H1 (cell line): ENCODE data around the gene LYPD1.

DNA sequence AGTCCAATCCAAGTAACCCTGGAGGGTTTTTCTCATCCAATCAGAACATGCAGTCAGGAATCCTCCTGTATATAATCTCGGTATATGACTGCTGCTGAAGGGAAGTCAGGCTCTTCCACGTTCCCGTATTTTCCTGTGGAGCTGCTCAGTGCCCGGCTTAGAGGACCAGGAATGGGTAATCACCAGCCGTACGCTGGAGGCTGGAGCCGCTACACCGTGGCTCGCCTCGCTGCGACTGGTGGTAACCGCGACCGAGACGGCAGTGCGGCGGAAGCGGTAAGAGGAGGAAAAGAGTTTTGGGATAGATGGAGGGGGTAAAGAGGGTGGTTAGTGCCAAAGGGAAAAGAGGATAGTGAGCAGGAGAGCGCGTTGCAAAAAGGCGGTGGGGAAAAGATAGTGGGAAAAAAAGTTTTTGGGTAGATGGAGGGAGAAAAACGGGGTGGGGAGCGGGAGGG, 528 bp upstream of the POTEF start:
- RRBS = no CpG with 5 or more reads among the region's 23 CpGs
CAGE:
- cytosol, long polyA plus RNA = no peak
- long polyA plus RNA = no peak
- nucleus, long polyA plus RNA = start-site peak on the plus strand centred at position 59 of the sequence, 15 bp wide, 22 reads

DNA sequence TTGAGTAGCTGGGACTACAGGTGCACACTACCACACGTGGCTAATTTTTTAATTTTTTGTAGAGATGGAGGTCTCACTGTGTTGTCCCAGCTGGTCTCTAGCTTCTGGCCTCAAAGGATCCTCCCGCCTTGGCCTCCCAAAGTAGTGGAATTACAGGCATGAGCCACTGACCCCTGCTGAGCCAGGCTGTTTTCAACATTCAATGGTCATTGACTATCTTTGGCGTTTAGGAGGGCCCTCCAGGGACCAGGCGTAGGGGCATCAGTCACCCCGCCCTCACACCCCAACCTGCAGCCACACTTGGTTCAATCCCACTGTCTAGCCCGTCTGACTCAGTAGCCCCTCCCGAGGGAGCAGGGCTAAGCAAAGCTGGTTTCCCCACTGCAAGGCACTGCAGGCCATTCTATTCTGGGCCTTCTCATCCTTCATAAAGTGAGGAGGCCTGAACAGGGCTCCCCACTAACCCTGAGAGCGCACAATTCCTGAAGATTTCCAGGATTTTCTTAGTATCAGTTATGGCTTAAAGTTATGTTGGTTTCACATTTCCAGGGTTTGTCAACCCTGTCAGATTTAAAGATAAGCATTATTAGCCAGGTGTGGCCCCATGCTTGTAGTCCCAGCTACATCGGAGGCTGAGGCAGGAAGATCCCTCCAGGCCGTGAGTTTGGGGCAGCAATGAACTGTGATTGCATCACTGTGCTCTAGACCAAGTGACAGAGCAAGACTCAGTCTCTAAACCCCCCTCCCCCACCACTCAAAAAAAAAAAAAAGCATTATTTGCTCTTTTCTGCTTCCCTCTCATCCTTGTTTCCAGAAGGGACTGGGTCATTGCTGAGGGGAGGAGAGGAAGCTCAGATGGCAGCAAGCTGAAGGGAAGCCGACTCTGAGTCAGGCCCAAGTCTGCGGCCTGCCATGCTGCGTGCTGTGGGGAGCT, 5.5 kb downstream of the MZT2B start:
- RRBS = no CpG with 5 or more reads among the region's 13 CpGs
CAGE:
- cytosol, long polyA plus RNA = no peak
- long polyA plus RNA = no peak
- nucleus, long polyA plus RNA = no peak

GRCh38 chr2:130228771-130229527, 30.7 kb upstream of the TUBA3E start:
- RRBS = no CpG with 5 or more reads among the region's 95 CpGs
CAGE:
- cytosol, long polyA plus RNA = no peak
- long polyA plus RNA = no peak
- nucleus, long polyA plus RNA = no peak

- RRBS = no CpG with 5 or more reads among the region's 8 CpGs
CAGE:
- cytosol, long polyA plus RNA = no peak
- long polyA plus RNA = no peak
- nucleus, long polyA plus RNA = no peak
Observed at GRCh38 chr2:130388383-130388960, 32.6 kb downstream of the PTPN18 start.

DNA sequence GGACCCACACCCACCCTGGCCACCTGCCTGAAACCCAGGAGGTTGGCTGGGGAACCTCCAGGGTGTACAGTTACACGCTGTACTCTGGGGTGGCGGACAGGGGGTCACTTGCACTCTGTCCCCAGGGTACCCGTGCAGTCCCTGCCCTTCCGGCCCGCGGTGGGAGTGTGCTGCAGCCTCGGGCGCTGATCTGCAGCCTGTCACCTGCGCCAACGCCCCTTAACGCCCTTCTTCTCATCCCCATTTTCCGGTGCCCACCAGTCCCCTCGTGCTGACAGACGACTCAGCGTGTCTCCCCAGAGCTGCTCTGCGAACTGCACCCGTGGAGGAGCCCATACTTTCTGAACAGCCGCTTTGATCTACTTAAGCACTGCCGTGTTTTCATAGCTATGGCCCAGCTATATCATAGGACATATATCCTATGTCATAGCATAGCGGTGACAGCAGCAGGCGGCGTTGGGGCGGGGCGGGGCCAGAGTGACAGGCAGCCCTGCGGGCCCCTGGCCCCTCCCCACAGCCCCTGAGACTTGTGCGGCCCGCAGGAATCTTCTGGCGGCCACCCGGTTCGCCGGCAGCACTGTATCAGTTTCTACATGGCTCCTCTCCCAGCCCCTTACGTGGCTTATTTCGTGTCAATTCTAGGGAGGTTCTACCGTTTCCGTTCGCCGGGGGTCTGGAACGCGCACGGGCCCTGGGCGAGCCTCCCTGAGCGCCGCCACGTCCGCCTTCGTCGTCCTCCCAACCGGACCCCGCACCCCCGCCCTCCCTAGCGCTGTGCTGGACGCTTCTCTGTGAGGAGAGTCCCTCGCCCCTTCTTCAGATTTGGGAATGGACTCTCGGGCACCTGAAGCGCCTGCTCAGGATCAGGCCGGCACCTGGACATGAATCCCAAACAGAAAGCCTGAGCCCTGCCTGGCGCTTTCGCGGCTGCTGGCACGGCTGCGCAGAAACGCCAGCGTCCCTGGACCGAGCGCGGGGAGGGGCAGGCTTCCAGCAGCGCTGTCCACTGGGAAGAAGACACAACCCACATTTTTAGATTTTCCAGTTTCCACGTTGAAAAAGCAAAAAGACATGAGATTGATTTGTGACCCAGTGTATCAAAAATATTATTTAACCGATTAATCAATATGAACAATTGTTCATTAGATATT, 35.4 kb downstream of the PTPN18 start:
- RRBS = 17% methylated on average over 23 of the region's 69 CpGs
CAGE:
- cytosol, long polyA plus RNA = no peak
- long polyA plus RNA = no peak
- nucleus, long polyA plus RNA = no peak

DNA sequence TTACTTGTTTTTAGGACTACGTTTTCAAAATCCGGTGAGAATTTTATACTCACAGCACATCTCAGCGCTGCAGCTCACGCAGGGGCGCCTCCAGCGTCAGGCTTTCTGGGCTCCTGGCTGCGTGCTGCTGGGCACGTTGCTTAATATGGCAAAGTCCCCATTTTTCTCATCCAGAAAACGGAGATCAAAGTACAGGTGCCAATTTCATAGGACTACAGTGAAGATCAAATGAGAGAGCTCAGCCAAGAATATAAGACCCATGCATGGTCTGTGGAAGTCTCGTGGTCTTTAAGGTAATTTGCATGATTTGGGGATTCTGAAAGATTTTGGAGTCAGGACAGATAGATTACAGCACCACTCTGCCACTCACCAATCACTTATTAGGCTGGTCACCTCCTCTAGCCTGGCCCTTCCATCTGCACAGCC, 36.2 kb downstream of the PTPN18 start:
- RRBS = no CpG with 5 or more reads among the region's 10 CpGs
CAGE:
- cytosol, long polyA plus RNA = no peak
- long polyA plus RNA = no peak
- nucleus, long polyA plus RNA = no peak

DNA sequence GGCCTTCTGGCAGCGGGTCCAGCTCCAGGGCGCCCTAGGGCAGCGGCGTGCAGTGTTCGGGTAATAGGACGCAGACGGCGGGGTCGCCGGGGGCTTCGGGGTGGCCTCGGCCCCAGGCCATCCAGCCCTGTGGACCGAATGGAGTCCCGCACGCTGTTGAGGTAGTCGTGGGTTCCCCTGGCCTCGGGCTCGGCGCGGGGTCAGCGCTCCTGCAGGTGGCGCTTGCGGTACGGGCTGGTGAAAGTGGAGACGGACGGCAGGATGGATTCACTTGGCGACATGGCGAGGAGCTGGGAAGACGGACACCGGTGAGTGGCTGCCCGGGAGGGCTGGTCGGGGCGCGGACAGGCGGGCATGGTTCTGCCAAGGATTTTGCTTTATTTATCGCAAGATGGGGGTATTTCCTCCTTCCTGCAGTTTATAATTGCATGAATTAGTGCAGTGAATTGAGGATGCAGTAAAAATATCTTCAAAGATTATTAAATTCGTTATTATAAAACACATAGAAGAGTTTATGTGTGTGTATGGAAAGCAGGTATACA, 35.3 kb upstream of the GPR148 start:
- RRBS = no CpG with 5 or more reads among the region's 37 CpGs
CAGE:
- cytosol, long polyA plus RNA = no peak
- long polyA plus RNA = no peak
- nucleus, long polyA plus RNA = no peak

DNA sequence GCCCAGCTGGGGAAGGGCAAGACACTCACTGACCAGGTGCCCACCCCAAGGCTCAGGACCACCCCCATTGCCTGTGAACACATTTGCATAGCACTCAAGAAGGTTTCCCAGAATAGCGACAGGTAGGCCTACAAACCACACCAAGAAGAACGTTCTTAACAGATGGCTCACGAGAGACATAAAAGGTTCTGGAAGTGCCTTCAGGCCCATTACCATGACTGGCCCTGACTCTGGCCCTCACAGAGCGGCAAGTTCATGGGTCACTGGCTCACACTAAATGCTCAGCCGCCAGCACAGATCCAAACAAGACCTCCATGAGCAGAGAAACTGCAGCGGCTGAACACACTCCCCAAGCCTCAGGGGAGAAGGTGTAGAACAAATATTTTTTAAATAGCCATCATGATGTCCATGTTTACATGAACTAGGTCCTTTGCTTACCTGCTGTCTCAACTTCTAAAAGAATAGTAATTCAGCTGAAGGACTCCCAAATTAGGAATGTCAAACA, 43.9 kb downstream of the FAM168B start:
- RRBS = no CpG with 5 or more reads among the region's 6 CpGs
CAGE:
- cytosol, long polyA plus RNA = no peak
- long polyA plus RNA = no peak
- nucleus, long polyA plus RNA = no peak

- RRBS = no CpG with 5 or more reads among the region's 5 CpGs
CAGE:
- cytosol, long polyA plus RNA = no peak
- long polyA plus RNA = no peak
- nucleus, long polyA plus RNA = no peak
Observed at GRCh38 chr2:131051142-131051456, 42.2 kb downstream of the FAM168B start.

DNA sequence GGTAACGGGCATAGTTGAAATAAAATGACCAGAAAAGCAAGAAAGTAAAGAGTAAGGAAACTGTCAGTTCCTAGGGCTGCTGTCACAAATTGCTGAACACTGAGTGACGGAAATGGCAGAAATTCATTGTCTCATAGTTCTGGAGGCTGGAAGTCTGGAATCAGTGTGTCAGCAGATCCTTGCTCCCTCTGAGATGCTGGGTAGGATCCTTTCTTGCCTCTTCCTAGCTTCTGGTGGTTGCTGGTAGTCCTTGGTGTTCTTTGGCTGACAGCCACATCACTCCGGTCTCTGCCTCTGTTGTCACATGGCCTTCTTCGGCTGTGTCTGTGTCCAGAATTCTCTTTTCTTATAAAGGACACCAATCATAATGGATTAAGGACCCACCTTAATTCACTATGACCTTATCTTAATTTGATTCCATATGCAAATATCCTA, 21.9 kb downstream of the PLEKHB2 start:
- RRBS = no CpG with 5 or more reads among the region's 4 CpGs
CAGE:
- cytosol, long polyA plus RNA = no peak
- long polyA plus RNA = no peak
- nucleus, long polyA plus RNA = no peak

GRCh38 chr2:131528299-131528544, 534 bp downstream of the CCDC74A start:
- RRBS = no CpG with 5 or more reads among the region's 14 CpGs
CAGE:
- cytosol, long polyA plus RNA = no peak
- long polyA plus RNA = no peak
- nucleus, long polyA plus RNA = no peak

- RRBS = no CpG with 5 or more reads among the region's 12 CpGs
CAGE:
- cytosol, long polyA plus RNA = no peak
- long polyA plus RNA = no peak
- nucleus, long polyA plus RNA = no peak
Observed at GRCh38 chr2:131544919-131545368, 17.3 kb downstream of the CCDC74A start.

GRCh38 chr2:132267709-132268976, 106.4 kb upstream of the ANKRD30BL start:
- RRBS = 24% methylated on average over 2 of the region's 42 CpGs
CAGE:
- cytosol, long polyA plus RNA = no peak
- long polyA plus RNA = no peak
- nucleus, long polyA plus RNA = no peak

DNA sequence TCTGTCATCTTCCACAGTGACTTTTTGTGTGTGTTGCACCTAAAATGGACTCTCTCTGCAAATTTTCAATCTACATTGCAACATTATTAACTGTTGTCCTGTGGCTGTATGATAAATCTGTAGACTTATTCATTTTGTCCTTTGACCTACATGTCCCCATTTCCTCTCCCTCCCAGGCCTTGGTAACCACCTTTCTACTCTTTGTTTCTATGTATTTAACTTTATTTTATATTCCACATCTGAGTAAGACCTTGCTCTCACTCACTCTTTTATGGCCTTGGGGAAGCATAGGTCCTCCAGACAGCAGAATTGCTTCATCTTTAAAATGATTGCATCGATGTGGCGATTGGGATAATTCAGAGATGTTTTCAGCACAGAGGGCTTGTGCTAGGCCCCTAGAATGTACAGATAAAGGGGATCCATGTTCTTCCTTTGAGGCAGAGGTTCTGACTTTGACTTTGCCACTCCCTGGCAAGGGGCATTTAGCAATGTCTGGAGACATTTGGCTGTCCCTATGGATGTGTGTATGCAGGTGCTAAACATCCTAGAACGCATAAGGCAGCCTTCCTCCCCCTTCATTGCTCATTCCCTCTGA, 1.4 kb upstream of the GPR39 start:
- RRBS = no CpG with 5 or more reads among the region's 3 CpGs
CAGE:
- cytosol, long polyA plus RNA = no peak
- long polyA plus RNA = no peak
- nucleus, long polyA plus RNA = no peak

DNA sequence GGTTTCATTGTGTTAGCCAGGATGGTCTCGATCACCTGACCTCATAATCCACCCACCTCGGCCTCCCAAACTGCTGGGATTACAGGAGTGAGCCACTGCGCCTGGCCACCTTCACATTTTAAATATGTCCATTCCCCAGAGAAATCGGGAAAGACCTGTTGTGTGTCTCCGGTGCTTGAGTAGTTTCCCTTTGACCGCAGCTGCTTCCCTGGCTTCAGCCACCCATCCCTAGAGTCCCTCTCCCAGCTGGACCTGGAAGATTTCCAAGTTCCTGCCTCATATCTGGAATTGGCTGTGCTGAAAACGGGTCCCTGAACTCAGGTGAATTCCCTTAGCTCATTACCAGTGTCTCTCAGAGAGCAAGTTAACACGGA, 49.1 kb downstream of the LYPD1 start:
- RRBS = no CpG with 5 or more reads among the region's 8 CpGs
CAGE:
- cytosol, long polyA plus RNA = no peak
- long polyA plus RNA = no peak
- nucleus, long polyA plus RNA = no peak

DNA sequence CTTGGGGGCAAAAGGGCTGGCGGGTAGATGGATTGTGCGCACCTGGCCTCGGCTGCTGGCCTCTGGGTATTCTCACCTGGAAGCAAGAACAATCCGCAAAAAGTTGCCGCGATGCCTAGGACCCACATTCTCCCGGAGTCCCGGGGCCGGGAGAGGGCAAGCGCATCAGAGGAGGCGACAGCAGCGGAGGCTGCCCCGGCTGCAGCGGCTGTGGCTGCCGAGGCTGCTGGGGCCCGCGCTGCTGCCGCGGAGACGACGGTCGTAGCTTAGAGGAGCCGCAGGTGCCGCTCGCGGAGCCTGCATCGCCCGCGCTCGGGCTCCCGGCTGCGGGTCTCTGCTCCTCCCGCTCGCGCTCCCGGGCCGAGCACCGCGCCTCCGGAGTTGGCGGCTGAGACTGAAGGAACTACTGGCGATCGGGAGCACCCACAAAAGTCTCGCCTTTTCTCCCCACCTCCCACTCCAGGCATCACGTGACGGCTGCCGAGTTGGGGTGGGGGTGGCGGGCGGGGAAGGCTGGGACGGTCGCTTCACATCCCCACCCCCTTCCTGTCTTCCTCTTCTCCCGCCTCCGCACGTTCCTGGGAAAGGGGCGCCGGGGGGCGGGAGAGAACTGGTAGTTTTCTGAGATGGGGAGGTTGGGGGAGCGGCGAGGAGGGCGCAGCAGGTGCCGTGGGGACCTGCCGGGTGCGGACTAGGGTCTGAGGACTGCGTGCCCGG, at the start of gene LYPD1:
Gene LYPD1, minus strand, starts transcription at position 401 of the 717 bp plus-strand sequence.
- RRBS = 4% methylated on average over 16 of the region's 65 CpGs
CAGE:
- cytosol, long polyA plus RNA = start-site peak on the minus strand centred at position 413 of the sequence, 47 bp wide, 24 reads
- long polyA plus RNA = no peak
- nucleus, long polyA plus RNA = no peak

GRCh38 chr2:133987188-133987464, 266.7 kb upstream of the MGAT5 start:
- RRBS = no CpG with 5 or more reads among the region's 5 CpGs
CAGE:
- cytosol, long polyA plus RNA = no peak
- long polyA plus RNA = no peak
- nucleus, long polyA plus RNA = no peak

DNA sequence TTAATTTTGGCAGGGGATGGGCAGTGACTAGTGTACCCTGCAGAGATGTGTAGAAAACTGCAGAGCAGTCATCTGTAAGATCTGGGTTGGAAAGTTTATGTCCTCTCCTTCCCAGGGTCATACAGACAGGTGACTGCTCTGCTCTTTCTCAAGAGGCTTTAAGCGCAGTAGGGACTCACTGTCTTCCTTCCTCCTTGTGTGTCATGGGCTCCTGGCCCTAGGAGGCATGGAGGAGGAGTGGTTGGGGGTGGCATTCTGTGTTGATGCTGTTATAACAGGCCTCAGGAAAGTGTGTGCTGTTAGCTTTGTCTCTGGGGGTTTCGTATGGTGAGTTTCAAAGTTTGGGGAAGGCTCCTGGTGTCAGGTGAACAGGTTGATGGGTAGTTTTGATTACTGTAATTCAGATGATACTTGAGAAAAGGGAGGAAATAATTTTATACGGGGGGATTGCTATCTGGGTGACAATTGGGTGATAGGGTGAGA, 130.5 kb upstream of the MGAT5 start:
- RRBS = no CpG with 5 or more reads among the region's 3 CpGs
CAGE:
- cytosol, long polyA plus RNA = no peak
- long polyA plus RNA = no peak
- nucleus, long polyA plus RNA = no peak

- RRBS = no CpG with 5 or more reads among the region's 1 CpG
CAGE:
- cytosol, long polyA plus RNA = no peak
- long polyA plus RNA = no peak
- nucleus, long polyA plus RNA = no peak
Observed at GRCh38 chr2:134124423-134124855, 129.4 kb upstream of the MGAT5 start.

DNA sequence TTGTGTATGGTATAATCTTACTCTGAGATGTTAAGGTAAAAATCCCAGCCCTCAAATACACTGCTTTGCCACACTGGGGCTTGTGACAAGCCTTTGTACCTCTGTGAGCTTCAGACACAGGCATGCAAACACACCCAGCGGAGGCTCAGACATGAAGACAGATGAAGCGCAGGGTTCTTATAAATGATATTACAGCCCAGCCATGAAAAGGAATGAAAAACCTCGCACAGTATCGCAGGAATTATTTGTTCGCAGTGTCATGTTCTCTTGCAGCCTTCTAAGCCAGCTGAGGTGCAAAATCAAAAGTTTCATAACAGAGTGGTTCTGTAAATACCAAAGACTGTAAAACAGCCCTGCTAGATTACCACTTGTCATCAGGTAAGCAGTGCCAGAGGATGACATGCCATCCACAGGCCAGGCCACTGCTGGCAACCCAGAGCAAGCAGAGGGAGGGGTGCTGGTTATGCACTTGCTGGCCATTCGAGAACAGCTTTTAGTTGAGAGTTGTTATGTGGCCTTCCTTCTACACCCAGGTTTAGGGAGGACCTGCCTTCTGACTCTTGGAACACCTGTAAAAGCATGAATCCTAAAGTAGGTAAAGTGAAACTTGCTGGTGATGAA, 114.3 kb upstream of the MGAT5 start:
- RRBS = no CpG with 5 or more reads among the region's 6 CpGs
CAGE:
- cytosol, long polyA plus RNA = no peak
- long polyA plus RNA = no peak
- nucleus, long polyA plus RNA = no peak